A375 (cell line): ENCODE data around the genes ST8SIA4, SLCO4C1 and SLCO6A1.

DNA sequence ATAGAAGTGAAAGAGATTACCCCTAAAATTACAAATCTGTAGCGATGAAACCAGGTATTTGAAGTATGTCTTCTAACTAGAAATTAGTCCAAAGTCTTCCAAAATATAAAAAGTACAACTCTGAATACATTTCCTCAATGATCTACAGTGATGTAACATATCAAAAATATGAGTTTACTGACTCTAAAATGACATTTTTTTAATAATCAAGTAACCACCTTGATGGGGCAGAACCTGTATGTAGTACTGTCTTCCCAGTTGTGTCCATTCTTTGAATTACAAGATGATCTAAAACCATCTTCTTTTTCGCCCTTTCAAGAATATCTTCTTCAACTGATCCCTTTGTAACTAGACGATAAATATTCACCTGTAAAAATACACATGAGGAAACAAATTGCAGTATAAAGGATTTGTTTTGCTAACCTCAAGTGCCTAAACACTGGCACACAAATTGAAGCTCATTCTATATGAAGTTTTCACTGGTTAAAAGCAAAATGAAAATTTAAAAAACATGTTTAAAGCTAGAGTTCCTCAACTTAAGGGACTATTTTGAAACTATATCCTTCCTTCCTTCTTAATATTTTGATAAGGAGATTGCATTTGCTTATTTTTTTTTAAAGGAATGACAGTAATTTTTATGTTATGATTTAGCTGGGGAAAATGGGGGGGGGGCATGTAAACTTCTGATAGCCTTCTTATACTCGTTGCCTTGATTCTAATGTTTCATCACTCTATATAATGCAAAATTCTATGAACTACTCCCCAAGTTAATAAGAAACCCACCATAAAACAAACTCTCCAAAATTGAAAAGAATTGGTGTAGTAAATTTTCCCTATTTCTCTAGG is 46.8 kb downstream of the CHD1 start:
- RAMPAGE, long total RNA: no peak

DNA sequence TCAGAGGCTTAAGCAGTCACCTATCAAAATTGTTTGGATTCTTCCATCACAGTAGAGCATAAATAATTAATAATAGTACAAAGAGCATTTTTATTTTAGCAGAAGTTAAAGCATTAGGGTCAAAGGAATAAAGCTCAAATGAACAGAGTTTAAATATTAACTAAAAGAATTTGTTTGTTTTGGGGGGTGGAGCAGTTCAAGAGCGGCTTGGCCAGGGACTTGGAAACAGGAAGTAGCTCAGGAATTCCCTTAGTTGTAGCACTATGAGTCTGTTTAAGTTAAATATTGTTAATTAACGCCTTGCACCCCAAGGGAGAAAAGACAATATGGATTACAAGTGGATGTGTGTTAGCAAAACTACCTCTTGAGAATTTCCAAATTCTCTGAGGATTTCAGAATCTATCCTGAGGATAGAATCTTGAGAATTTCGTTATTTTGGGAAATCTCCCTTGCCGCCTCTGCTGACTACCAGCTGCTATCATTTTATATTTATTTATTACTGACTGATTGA is 96.5 kb upstream of the CHD1 start:
- RAMPAGE, long total RNA: no peak

DNA sequence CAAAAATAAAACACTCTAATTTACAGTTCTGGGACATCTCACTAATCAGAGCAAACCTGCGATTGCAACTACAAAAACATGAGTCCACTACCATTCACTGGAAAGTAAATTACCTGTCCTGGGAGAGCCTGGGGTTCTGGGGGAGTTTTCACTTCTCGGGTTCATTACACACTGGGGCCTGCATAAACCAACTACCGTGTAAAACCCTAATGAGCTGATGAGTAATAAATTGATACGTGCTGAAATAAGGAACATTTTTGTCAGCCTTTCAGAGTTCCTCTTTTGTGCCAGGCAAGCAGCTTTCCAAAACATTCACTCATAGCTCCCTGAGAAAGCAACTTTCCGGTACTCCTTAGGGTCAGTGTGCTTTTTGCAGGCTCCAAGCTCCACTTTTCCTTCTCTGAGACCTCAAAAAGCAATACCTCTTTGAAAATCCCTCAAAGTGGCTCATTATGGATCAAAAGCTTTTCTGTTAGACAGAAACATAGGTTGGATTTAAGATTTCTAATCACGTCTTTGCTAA is 75.0 kb downstream of the ST8SIA4 start:
- RAMPAGE, long total RNA: no peak

DNA sequence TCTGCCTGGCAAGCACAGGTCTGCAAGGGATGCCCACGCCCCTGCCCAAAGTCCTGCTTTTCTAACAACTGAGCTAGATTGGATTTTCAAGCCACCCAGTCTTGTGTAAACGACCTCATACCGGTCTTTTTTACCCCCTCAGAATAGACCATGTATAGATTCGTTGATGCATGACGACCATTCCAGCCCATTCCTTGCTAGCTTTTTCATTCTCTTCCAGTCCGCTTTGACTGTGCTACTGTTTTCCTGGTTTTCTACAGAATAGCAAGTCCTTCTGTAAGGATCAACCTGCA is 1.7 kb downstream of the ST8SIA4 start:
- RAMPAGE, long total RNA: no peak

GRCh38 chr5:100903059-100904014 is at the start of gene ST8SIA4:
Gene ST8SIA4, minus strand, starts transcription at chr5:100903282.
- RAMPAGE, long total RNA: no peak

DNA sequence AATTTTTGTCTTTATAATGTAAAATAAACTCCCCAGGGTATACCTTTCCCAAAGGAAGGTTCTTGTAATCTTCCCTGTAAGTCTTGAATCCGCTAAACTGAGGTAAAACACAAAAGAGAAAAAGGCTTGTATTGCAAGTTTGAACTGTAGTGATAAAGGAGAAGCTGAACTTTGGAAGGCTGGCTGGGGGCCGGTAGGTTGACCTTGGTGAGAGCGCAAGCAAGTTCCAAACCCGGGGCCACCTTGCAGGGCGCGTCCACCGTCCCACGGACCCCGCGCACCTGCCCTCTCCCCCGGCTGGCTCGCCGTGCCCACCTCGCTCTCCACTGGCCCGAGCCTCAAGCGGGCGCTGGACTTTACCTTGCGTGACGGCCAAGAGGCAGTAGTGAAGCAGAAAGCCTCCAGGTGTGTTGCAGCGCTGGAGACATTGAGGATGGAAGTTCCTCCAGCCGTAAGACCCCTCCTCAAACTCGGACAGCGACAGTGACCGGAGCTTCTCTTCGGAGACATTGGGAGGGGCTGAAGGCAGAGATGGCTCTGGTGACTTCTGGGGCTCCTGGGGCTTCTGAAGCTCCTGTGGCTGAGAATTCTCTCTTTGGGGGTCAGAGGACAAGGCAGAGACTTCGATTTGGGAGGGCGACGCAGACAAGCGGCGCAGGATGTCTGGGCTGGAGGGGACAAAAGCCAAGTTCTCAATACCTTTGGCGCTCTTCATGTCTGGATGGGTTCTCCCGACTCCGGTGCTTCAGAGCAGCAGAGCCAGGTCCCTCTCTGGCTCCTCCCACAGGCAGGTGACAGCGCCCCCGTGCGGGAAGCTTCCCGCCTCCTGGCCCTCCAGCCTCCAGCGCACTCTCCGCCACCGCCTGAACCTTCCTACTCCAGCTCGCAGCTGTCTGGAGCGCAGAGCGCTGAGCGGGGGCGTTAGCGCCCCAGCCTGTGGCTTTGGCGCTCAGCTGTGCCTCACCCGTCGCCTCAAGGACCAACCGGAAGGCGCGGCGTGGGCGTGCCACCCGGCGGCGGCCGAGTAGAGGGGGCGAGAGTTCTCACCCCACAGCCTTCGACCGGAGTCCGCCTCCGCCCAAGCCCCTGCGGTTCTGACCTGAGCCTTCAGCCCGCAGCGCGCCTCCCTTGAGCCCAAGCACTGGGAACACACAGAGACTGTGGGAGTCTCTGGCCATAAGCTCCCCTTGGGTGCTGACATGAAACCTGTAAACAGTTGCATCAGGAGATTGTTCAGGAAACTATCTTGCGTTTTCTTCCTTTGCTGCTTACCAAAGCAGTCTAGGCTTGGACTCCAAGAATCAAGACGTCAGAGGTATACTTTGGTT is at the start of gene SLCO4C1:
TSS of gene SLCO4C1 (minus strand) at position 737 of the 1,328 bp plus-strand sequence.
- RAMPAGE, long total RNA: no peak

DNA sequence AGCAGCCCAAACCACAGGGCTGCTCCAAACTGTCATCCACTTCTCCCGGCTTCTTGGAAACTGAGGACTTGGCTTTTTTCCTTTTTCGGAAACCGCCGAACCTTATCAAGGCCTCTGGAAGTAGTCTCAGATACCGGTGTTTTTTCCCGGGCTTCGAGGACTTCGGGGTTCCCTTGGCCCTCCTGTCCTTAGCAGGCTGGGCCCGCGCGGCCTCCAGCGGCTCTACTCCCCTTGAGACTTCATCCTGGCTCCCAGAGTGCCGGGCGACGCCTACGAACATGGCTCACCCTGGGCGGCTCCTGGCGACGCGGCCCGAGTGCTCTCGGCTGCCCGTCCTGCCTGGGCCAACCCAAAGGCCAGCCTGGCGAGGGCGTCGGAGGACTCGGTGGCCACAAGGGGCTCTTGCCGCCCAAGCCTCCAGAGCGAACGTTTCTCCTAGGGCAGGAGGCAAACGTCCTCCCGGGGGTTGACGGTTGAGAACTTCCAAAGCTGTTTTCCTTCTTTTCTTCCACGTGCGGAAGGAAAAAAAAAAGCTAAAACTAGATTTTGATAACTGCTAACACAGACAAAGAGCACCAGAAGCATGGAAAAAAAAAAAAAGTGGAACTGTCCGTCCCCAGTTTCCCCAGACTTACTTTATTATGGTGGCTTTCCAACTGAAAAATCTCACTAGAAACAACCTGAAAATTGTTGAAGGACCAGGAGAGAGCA is at the start of gene SLCO6A1:
TSS of gene SLCO6A1 (minus strand) at position 437 of the 711 bp plus-strand sequence.
- RAMPAGE, long total RNA: no peak

GRCh38 chr5:103035446-103035877 is 84.5 kb downstream of the GIN1 start:
- RAMPAGE, long total RNA: no peak

DNA sequence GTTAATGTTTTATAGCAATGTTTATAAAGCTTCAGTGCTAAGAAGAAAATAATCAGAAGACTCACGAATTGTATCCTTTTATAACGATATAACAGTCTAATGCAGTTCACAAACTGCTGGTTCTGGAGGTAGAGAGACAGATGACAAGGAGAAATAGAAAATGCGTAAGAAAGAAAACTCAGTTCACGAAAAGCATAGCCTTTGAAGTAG is 1.6 kb downstream of the GIN1 start:
- RAMPAGE, long total RNA: no peak

- RAMPAGE, long total RNA: no peak
These were observed 761 bp downstream of the PPIP5K2 start for GRCh38 chr5:103120667-103121457.

DNA sequence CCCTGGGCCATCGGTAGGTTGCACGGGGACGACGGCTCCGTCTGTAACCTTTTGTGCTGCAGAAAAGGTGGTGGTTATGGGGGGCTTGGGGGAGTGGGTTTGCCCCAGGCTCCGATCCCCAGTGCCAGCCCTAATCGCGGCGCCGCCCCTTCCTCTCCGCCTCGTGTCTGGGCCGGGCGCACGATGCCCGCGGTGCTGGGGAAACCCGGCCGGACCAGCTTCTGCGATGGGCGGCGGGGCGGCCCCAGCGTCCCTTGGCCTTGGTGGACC is 256 bp downstream of the MACIR start:
- RAMPAGE, long total RNA: no peak

- RAMPAGE, long total RNA: no peak
These were observed 1.1 kb downstream of the NUDT12 start for GRCh38 chr5:103561431-103561955.

DNA sequence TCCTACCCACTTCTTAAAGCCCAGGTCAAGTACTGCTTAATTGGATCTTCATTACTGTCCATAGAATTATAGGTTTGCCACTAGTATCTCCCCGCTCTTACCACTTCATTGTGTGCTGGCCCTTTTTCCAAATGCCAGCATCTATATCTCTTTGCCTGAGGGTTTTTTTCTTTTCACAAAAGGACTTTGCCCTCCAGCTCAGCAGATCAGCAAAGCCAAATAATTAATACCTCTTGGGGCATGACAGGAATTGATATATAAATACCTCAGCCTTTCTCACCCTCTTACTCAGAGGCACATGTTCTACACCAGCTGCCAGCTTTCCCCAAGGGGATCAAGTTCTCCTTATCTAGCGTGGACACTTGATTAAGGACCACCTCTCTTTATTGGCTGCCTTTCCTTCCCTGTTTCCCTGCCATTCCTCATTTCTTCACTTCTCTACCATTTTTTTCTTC is 6.7 kb upstream of the NUDT12 start:
- RAMPAGE, long total RNA: no peak

DNA sequence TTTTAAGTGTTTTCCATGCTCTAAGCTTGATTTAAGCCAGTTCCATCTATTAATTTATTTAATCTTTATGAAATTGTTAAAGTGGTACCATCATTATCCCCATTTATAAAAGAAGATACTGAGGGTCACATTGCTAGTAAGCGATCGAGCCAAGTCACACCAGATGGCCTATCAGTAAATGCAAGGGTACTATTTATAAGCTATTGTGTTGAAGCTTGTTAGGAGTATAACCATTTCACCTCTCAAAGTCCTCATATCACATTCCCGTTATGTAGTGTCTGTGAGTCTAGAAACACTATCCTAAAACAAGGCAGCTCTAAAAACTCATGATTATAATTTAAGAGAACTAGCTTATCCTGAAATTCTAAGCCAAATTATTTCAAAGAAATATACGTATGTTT is 1161.9 kb downstream of the EFNA5 start:
- RAMPAGE, long total RNA: no peak

GRCh38 chr5:107543018-107543331 is 127.8 kb downstream of the EFNA5 start:
- RAMPAGE, long total RNA: no peak

- RAMPAGE, long total RNA: no peak
These were observed 99.6 kb downstream of the EFNA5 start for GRCh38 chr5:107570734-107571936.

- RAMPAGE, long total RNA: no peak
These were observed 37.3 kb downstream of the EFNA5 start for GRCh38 chr5:107633316-107633886.

DNA sequence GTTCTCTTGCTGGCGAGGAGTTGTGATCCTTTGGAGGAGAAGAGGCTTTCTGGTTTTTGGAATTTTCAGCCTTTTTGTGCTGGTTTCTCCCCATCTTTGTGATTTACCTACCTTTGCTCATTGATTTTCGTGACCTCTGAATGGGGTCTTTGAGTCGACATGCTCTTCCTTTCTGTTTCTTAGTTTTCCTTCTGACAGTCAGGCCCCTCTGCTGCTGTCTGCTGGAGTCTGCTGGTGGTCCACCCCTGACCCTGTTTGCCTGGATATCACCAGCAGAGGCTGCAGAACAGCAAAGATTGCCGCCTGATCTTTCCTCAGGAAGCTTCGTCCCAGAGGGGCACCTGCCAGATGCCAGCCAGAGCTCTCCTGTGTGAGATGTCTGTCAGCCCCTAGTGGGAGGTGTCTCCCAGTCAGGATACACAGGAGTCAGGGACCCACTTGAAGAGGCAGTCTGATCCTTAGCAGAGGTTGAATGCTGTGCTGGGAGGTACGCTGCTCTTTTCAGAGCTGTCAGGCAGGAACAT is 169.5 kb downstream of the FBXL17 start:
- RAMPAGE, long total RNA: no peak

GRCh38 chr5:108359226-108360058 is 22.5 kb downstream of the FBXL17 start:
- RAMPAGE, long total RNA: no peak

DNA sequence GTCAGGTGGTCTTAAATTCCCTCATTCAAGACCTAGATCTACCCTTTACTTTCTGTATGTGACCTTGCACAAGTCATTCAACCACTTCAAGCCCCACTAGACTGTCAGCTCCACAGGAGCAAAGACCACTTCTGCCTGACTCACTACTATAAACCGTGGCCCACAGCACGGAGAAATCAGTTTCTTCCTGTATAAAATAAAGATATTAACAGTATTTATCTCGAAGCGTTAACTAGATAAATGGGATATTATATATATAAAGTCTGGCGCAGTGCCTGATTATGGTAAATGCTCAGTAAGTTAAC is 2.0 kb downstream of the FBXL17 start:
- RAMPAGE, long total RNA: no peak